Pulmonary artery (tissue), 1 donor: ENCODE measurements around the genes DEPDC7 and C11orf91.

- PRO-cap: no peak
Measured at GRCh38 chr11:27388151-27388421, 25.1 kb upstream of the CCDC34 start.

DNA sequence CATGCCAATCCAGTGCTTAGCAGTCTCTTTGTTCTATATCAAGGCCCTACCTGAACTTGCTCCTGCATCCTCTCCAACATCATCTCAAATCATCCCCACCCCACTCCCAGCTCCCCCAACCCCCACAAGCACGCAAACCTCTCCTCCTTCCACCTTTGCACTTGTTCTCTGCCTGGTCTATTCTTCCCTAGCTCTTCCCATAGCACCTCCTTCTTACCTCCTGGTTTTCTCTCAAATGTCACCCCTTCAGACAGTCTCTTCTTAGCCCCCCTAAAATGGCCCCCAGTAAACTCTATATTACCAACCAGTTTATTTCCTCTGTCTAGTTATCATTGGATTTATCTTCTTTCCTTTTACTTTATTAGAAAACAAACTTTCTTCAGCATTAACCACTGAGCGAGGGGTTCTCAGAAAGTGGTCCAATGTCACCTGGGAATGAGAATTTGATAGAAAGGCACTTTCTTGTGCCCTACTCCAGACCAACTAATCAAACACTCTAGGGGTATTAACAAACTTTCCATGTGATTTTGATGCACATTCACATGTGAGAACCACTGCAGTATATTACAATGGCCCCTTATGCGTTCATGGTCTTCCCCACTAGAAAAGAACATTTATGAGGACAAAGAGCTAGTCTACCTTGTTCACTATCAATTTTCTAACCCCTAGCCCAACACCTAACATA is 41.7 kb downstream of the LGR4 start:
- PRO-cap: no peak

- PRO-cap: no peak
Measured at GRCh38 chr11:27934115-27934611, 173.8 kb downstream of the KIF18A start.

DNA sequence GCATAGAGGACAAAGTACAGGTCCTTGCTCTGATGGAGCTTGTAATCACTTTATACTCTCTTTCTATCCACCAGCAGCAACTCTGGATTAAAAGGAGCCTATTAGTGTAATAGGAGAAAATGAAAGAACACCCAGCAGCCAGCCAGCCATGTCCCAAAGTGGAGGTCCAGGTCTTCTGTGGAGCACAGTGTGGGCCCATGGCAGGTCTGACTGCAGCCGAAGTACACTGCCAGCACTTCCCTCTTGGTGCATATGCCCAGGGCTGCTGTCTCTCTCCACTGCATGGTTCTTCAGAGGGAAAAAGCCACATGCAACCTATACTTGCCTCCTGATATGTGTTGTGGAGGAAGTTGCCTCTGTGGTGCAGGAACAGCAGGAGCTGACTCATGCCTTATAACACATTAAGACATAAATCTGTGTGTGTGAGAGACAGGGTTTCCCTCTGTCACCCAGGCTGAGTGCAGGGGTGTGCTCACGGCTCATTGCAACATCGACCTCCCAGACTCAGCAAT is 99.0 kb downstream of the MPPED2 start:
- PRO-cap: no peak

DNA sequence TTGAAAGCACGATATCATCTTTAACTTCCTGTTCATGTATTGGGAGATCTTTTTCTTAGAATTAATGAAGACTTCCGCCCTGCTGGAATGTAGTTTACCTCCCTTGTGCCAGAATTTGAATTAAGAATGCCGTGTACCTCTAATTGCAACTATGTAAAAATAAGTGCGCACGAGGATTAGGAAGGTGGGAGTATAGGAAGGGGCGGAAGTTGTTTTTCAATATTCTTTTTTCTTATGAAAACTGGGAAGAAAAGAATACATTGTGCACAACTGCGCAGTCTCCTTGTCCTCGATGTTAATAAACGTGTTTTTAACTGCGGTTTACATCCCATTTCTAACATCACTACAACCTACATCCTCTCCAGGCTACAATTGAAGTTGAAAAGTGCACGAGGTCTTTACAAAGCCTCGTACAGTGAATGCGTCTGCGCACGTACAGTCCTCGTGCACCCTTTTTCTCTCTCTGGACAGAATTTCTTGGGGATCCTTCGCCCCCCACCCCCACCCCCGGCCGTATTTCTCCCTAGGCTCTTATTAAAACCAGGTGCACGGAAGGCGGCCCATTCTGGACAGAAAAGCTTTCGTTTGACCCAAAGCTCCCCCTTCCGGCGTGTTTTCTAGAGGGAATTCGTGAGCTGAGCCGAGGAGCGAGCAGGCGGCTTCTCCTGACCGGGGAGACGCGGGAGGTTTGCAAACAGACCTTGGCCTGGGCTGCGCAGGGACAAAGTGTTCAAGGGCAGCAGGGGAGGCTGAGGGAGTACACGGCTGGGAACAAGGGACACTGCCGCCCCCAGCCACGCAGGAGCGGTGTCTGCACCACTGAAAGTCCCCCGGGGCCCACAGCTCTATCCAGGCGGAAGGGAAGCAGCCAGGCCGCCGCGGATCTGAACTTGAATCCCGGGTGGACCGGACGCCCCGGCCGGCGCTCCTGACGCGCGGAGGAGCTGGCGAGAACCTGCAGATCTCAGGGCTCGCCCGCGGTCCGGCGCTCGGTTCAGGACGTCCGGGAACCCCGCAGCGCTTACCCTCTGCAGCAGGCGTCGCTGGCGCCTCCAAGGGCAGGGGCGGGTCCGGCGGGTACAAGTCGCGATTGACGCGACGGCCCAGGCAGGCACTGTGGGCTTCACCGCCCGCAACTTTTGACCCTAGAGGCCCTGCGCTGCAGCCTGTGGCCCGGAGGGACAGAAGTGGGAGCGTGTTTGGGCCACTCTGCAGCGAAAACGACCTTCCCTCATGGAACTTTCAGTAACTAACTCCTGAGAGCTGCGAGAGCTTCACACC is 102.1 kb downstream of the WT1 start:
- PRO-cap: no peak

DNA sequence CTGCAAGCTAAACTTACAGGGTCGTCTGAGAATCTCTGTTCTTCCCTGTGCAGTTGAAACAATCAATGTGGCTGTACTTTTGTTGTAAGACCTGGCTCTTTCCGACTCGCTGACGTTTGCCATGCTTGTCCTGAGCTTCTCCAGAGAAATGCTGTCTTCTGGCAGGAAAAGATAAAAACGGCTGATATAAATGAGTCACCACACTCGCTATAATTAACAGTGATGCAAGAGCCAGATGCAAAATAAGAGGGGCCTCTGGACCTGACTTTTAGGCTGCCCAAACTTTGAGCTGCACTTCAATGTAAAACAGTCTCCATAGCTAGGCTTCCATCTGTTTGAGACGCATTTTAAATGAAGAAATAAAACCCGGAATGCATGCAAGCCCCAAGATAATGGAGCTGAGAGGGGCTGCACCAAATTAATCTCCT is 48.5 kb downstream of the WT1 start:
- PRO-cap: no peak

DNA sequence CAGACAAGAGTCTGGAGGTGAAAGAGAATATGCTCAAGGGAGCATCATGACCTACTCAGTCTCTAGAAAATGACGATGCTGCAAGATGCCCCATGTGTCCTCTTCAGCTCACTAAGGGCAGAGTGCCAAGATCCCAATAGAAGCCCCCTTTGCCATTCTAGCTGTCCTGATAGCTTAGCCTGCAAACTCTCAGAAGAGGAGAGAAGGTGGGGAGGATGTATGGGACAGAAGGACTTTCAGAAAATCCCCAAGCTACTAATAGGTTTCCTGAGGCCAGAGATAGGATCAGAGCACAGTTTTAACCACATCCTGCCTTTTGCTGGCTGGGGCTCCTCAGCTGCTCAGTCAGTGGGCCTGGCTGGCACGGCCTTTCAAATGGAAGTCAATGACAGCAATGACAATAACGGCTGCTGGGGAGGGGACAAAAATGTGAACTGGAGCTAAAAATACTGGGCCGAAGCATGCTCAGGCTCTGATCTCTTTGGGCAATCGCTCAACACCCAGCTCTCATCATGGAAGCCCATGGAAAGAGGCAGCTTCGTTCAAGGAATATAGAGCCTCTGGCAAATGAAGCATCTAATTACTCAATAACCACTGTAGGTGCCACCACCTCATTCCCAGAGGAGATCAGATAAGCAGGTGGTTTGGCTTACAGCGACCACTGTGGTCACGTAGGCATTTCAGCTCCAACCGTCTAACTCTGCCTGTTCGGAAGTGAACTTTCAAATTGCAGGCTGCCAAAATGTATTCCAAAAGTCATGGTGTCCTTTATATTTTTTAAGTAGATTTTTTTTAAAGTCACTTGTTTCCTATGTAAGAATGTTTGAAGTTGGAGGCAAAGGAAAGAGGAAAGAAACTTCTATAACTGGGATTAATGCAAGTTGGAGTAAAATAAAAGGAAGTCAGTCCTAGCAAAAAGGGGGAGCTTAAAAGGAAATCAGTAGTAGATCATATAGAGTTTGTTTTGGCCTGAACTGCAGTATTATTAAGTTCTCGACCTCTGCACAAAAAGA is 14.3 kb downstream of the WT1 start:
- PRO-cap: no peak

GRCh38 chr11:32466186-32466564 is 30.8 kb upstream of the WT1 start:
- PRO-cap: no peak

- PRO-cap: bidirectional peak, plus-strand start at chr11:33015911, minus-strand start at chr11:33015786
Measured at GRCh38 chr11:33015647-33016646, at the start of gene DEPDC7. TSS of gene DEPDC7 (plus strand) at chr11:33015878.

DNA sequence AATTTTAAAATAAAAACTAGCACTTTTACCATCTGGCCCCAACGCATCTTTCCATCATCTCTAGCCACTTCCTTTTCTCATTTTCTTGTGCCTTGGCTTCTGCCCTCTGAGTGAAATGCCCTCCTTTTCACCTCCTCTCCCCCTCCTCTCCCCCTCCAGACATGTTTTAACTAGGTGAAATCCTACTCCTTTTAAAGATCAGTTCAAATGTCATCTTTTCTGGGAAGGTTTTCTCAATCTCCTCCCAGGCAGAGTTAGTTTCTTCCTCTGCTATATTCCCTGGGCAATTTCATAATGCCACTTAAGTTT is 1.2 kb downstream of the TCP11L1 start:
- PRO-cap: no peak

DNA sequence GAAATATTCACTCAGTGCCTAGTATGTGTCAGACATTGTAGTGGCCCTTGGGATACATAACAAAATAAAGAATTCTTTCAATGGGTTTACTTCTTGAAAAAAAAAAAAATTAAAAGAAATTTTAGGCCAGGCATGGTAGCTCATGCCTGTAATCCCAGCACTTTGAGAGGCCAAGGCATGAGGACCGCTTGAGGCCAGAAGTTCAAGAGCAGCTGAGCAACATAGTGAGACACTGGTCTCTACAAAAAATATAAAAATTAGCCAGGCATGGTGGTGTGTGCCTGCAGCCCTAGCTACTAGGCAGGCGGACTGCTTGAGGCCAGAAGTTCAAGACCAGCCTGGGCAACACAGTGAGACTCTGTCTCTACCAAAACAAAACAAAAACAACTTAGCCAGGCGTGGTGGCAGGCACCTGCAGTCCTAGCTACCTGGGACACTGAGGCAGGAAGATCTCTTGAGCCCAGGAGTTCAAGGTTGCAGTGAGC is 14.5 kb downstream of the CSTF3 start:
- PRO-cap: no peak

- PRO-cap: no peak
Measured at GRCh38 chr11:33256601-33256963, 599 bp upstream of the HIPK3 start.

DNA sequence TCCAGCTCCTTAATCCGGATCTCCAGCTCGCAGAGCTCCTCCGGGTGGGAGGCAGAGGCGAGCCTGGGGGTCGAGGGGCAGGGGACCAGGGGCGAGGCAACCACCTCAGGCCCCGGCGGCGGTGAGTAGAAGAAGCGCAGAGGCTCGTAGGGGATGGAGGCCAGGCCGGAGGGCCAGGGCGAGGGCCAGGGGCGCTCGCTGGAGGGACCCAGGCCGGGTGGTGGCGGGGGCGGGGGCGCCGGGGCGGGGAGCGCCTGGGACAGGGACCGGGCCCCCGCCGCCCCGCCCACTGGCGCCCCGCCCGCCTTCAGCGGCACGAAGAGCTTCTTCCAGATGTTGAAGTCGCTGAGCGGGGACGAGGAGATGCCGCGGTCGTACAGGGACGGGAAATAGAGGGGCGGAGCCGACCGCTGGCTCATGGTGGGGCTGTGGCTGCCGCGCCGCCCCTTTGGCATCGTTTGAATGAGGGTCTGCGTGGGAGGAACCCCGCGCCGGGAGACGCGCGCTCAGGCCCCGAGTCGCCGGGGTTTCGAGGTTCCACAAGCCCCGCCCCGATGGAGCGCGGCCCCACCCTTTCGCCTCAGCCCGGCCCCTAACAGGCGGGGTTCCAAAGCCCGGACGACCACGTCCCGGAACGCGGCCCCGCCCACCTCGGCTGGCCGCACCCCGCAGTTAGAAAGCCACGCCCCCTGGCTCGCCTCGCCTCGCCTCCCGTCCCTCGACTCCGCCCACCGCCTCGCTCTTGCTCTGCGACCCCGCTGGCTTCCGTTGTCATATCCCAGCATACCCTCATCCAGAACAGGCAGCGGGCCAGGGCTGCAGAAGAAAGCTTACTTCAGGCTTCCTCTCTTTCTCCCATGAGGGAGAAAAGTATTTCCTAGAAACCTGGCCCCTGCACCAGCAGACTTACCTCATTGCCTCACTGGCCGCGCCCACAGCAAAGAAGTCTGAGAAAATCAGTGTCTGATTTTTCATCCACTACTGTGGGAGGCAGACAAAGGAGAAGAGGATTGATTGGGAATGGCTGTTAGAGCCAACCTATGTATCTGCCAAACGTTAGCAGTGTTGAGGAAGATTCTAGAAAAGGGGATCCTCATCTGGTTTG is at the start of gene C11orf91:
Gene C11orf91, minus strand, starts transcription at position 541 of the 1,105 bp plus-strand sequence.
- PRO-cap: bidirectional peak, plus-strand start at position 348 of the sequence, minus-strand start at position 344 of the sequence; bidirectional peak, plus-strand start at position 457 of the sequence, minus-strand start at position 391 of the sequence; bidirectional peak, plus-strand start at position 707 of the sequence, minus-strand start at position 523 of the sequence

GRCh38 chr11:33753267-33753878 is 17.1 kb upstream of the CD59 start:
- PRO-cap: no peak

DNA sequence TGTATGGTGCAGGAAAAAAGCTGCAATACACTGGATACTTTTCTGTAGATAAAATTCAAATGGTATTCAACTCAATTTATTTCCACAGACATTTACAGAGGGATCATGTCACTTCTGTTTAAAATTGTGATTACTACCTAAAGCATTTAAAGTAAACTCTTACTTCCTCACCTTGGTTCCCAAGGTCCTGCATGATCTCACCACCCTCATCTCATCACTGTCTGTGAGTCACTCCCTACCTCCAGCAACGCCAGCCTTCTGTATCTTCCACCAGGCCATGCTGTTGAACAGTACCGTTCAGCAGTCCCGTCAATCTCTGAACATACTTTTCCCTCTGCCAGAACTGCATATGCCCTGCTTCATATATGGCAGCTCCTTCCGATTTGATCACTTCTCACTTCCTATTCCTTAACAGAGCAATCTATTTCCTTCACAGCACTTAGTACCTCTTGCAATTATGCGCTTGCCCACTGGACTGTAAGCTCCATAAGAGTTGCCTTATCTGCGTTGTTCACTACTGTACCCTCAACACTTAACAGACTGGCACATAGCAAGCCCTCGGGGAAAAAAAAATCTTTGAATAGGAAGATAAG is 2.0 kb downstream of the FBXO3 start:
- PRO-cap: no peak

- PRO-cap: no peak
Measured at GRCh38 chr11:33912322-33913243, 20.7 kb upstream of the LMO2 start.

DNA sequence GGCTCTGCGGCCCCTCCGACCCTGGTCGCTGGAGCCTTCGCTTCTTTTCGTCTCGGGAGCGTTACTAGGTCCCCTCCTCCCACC is 989 bp downstream of the CAPRIN1 start:
- PRO-cap: no peak

GRCh38 chr11:34136783-34137301 is 31.4 kb downstream of the NAT10 start:
- PRO-cap: no peak

DNA sequence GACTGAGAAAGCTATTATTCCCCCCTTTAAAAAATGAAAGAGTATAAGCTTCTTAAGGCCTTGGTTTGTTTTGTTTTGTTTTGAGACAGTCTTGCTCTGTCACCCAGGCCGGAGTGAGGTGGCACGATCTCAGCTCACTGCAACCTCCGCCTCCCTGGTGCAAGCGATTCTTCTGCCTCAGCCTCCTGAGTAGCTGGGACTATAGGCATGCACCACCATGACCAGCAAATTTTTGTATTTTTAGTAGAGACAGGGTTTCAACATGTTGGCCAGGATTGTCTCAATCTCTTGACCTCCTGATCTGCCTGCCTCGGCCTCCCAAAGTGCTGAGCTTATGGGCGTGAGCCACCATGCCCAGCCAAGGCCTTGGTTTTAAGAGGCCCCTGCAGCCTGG is 75.4 kb downstream of the NAT10 start:
- PRO-cap: no peak

- PRO-cap: no peak
Measured at GRCh38 chr11:34250659-34251515, 106.9 kb downstream of the ABTB2 start.